Tibial artery (tissue), 1 donor: ENCODE measurements around a stretch of chr10.

DNA sequence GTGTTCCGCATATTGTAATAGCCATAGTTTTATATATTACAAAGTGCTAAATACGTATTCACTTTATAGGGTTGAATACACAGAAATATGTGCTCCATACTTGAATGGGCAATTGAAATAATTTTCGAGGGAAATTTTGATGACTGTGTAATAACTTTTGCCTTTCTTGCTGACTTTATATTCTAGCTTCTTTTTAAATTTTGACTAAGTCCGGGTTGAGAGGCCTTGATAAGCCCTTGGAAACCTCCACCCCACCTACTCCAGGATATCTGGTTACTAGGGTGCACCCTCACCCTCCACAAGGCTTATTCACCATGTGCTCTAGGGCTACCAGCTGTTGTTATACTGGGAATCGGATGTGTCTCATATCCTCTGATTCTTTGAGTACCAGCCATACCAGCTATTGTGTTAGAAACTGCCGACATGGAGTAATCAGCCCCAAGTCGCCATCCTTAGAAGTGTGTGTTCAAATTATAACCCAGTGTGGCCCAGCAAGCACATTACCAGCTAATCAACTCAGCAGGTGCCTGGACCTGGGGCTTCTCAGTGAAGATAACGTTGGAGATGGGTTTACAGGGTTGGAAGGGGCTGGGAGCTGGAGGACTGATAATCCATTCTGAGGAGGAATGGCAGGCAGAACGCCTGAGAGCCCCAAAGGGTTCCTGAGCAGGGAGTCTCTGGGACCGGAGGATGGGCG, 265.3 kb downstream of the CAMK1D start:
- PRO-cap = no peak

- PRO-cap = no peak
Observed at GRCh38 chr10:12637667-12638670, 288.6 kb downstream of the CAMK1D start.

- PRO-cap = no peak
Observed at GRCh38 chr10:12710624-12711706, 290.5 kb downstream of the CCDC3 start.

DNA sequence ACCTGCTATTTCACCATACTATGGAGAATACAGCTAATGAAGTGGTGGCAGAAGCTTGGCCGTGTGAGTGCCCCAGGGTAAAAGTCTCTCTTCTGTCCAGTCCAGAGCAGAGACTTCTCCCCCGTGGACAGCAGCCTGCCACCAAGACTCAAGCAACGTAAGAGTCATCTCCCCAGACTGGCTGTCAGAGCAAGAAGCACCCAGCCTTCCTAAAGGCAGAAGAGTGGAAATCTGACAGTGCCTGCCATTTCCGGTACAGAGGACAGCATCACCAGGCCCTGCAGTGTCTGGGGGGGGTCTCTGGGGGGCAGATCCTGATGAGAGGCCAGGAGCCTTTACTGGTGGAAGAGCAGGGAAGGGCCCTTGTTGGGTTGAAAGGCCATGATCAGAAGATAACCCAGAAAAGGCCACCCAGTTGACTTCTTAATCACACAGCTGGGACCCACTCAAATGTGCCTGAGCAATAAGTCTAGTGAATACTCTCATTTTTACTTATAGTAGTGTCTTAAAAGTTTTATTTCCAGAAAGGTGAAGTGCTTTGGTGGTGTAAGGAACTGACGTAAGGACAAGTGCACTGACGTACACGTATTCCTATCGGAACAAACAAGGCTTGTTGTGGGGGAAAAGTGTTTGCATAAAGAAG, 104.6 kb downstream of the CCDC3 start:
- PRO-cap = no peak

- PRO-cap = no peak
Observed at GRCh38 chr10:13091982-13092181, 8.1 kb upstream of the OPTN start.

DNA sequence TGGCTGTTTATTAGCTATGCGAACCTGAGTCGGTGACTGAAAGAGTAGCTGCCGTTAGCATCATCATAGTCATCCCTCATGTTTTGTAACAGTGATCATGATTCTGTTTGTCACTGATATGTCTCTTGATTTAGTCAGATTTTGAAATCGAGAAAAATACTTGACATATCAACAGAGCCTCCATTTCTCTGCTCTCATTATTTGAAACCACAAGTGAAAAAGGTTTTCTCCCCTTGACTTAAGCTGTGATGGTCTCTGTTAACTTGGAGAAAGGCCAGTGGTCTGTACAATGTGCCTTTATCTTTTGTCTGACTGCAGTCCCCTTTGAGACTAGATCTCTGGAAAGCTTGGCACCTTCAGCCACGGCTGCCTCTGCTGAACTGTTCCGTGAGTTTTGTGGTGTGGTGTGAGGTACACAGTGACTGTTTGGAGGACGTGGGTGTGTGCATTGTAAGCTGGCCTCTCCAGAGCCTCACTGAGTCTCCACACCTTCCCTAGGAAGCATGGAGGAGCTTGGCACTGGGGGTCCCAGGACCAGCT, 18.3 kb downstream of the OPTN start:
- PRO-cap = no peak

DNA sequence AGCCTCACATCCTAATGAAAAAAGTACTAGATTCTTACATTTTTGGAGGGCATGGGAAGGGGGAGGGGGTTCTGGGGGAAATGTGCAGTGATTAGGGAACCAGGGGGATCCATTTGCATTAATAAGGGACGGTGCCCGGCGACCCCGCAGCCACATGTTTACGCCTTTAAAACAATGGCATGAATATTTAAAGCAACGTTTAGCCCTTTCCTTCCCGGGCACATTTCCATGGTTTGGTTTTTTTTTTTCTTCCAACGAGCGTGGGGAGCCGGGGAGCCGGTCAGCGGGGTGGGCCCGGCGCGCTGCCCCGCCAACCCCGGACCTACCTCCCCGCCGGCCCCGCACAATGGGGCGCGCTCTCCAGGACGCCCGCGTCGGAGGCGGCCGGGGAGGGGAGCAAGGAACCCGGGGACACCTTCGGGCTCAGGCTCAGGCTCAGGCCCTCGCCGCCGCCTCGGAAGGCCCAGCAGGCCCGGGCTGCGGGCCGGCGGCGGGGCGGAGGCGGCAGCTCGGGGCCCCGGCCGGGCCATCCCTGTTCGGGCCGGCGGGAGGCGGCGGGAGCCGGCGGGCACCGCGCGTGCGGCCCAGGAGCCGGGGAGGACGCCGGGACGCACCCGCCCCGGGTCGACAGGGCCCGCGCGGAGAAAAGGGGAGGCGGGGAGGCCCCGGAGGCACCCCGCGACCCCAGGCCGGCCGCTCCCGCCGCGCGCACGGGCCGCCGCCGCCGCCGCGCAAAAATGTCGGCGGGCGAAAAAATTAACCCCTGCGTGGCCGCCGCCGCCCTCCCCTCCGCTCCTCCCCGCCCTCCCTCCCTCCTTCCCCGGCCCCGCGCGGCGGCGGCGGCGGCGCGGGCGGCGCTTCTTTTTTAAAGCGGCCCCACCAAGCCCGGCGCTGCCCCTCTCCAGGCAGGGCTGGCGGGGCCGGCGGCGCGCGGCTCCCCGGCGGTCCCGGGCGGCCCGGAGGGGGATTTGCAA, 855 bp downstream of the SEPHS1 start:
- PRO-cap = bidirectional peak, plus-strand start outside the sequence, minus-strand start at position 712 of the sequence

GRCh38 chr10:13526792-13527492, 1.9 kb downstream of the BEND7 start:
- PRO-cap = no peak

DNA sequence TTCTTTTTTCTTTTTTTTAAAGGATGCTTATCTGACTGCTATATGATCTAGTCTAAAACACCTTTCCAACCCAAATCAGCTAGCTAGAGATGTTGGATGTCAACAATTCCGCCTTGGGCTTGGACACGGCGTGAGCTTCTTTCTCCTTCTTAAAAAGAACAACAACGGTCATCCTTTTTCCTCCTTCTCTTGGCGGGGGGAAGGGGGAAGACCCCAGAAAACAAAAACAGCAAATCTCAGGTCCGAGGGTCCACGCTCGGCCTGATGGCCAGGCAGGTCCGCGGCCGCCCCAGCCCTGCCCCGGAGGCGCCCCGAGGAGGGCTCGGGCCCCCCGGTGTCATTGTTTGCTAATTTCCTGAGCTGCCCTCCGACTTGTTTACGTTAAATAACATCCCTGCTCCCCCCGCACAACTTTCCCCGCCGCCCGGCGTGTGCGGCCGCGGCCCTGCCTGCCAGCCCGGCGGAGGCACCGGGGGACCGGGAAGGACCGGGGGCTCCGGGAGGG, 876 bp downstream of the BEND7 start:
- PRO-cap = no peak

DNA sequence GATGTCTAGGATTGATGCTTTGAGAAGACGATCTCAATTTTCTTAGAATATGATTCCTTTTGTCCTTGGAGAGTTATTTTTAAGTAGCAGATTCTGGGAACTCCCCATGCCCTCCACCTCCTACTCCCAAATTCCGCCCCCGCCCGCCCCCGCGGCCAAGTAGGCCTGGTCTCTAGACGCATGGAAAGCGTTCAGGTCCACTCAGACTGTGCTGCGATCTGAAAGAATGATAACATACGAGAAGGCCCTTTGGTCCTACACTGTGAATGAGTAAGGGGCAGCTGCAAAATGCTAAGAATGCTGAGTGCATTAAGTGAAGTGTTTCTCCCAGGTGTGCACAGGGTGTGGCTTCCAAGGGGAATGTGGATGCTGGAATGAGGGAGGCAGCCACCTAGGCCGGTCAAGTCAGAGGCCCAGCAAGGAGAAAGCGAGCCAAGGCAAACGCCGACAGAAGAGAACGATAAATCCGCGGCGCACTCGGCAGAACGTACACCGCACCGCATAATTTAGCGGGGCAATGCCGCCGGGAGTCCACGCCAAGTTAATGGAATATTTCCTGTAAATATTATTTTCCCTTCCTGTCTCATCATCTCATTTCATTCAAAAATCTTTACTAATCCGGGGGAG, 142.3 kb downstream of the PRPF18 start:
- PRO-cap = no peak

- PRO-cap = no peak
Observed at GRCh38 chr10:13960861-13961489, 369.7 kb downstream of the FRMD4A start.

DNA sequence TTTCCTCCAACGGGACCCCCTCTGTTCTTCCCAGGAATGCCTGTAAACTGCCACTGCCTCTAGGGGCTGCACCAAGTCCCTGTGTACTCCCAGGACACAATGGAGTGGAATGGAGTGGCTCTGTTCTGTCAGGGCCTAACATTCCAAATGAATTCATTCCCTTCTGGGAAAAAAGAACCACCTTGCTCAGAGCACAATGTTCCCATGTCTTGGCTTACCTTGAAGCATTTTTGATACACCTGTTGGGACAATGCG, 339.4 kb downstream of the FRMD4A start:
- PRO-cap = no peak

- PRO-cap = unidirectional peak, plus-strand start at chr10:14009607
Observed at GRCh38 chr10:14009295-14010443, 321.1 kb downstream of the FRMD4A start.

- PRO-cap = no peak
Observed at GRCh38 chr10:14023661-14023943, 307.1 kb downstream of the FRMD4A start.

GRCh38 chr10:14531968-14532428, 201.3 kb upstream of the FRMD4A start:
- PRO-cap = no peak

DNA sequence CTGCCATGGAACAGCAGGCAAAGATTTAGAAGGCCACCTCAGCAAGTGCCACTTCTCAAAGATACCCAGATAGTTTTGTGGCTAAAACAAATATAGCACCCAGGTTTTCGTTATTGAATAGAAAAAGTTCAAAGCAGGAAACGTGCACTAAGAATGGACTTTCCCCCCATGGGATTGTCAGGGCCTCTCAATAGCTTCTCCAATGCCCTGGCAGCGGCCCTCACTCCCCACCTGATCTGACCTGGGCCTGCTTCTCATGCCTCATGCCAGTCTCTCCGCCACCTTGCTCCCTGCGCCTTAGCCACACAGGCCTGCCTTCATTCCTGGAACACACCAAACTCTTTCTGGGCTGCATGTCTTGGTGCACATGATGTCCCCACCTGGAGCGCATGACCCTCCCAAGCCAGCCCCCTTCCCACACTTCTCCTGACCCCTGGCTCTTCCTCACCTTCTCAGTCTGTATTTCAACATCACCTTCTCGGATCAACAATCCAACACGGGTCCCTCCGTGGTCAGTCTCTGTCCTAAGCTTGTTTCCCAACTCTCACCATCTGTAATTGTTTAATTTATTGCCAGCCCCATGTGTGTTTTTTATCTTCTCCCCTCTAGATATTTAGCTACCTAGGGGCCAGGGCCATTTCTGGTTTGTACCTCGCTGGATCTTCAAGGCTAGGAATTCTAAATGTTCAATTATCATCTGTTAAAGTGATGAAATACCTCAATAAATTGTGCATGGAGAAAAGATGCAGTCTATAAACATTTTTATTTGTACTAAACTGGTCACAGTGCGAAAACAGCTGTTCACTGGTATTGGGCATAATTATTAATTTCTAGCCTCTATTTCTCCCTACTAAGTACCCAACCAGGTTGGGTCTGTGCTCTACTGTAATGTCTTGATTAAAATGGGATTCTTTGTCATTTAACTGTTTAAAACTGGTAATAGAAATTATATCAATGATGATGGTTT, 217.8 kb downstream of the FAM107B start:
- PRO-cap = no peak

- PRO-cap = no peak
Observed at GRCh38 chr10:14584538-14585235, 190.0 kb downstream of the FAM107B start.

DNA sequence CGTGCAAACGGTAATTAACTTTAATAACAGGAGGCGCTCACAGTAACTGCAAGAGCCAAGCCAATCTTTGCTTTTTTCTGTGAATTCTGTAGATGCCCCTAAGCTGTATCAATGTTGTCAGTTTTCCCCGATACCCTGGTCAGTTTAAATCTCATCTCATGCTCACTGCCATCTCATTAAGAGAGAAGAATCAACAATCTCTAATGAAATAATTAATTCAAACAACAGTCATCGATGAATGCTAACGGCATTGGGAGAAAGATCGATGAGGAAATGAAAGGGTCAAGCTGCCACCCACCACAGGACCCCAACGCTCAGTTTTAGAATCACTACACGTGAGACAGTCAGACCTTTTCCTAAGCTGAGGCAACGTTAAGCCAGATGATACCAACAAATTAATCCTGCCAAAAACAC, 183.3 kb downstream of the FAM107B start:
- PRO-cap = no peak

GRCh38 chr10:14604725-14605133, 170.0 kb downstream of the FAM107B start:
- PRO-cap = no peak

DNA sequence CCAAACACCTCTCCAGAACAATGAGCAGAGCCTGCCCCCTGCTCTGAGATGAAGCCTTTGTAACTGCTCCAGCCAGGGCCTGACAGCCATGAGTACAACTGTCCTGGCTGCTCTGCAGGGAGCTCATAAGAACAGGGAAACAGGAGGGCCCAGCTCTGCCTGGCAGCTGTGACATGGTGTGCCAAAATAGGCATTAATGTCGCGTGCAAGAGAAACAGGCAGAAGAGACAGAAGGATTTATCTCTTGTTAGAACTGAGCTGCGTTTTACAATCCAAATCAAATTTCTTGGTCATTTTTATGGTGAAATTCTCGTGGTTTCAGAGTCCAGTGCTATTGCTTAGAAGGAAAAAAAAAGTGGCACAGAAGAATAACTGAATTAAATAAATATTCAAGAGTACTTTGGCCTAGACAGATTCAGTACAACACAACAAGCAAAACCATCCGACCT, 149.3 kb downstream of the FAM107B start:
- PRO-cap = no peak